Metastatic Liver Carcinoma in the Adrenal Gland (tissue), 2 donors: ENCODE measurements around the genes SH2D7, DNAJA4 and CHRNA3.

- PRO-cap, 2 experiments = no peak in any of the 2 experiments
Measured at GRCh38 chr15:77354124-77354712, 65.7 kb downstream of the PEAK1 start.

DNA sequence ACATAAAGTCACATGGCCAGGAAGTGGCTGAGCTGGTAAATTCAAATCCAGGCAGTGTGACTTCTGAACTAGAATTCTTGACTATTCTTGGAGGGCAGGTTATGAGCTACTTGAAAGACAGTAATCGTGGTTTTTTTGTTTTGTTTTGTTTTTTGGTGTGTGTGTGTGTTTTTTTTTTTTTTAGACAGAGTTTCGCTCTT is 10.1 kb downstream of the PEAK1 start:
- PRO-cap, 2 experiments = no peak in any of the 2 experiments

GRCh38 chr15:77412149-77412613 is 7.7 kb downstream of the PEAK1 start:
- PRO-cap, 2 experiments = no peak in any of the 2 experiments

- PRO-cap, 2 experiments = no peak in any of the 2 experiments
Measured at GRCh38 chr15:77419739-77419903, 283 bp downstream of the PEAK1 start.

- PRO-cap, 2 experiments = no peak in any of the 2 experiments
Measured at GRCh38 chr15:77486919-77487554, 66.3 kb downstream of the HMG20A start.

GRCh38 chr15:77633449-77633971 is 798 bp upstream of the LINGO1 start:
- PRO-cap, 2 experiments = no peak in any of the 2 experiments

- PRO-cap, 2 experiments = no peak in any of the 2 experiments
Measured at GRCh38 chr15:77782025-77782549, 149.4 kb upstream of the LINGO1 start.

- PRO-cap, 2 experiments = no peak in any of the 2 experiments
Measured at GRCh38 chr15:78018842-78019731, 58.4 kb downstream of the TBC1D2B start.

GRCh38 chr15:78061848-78062474 is 15.6 kb downstream of the TBC1D2B start:
- PRO-cap, 2 experiments = no peak in any of the 2 experiments

DNA sequence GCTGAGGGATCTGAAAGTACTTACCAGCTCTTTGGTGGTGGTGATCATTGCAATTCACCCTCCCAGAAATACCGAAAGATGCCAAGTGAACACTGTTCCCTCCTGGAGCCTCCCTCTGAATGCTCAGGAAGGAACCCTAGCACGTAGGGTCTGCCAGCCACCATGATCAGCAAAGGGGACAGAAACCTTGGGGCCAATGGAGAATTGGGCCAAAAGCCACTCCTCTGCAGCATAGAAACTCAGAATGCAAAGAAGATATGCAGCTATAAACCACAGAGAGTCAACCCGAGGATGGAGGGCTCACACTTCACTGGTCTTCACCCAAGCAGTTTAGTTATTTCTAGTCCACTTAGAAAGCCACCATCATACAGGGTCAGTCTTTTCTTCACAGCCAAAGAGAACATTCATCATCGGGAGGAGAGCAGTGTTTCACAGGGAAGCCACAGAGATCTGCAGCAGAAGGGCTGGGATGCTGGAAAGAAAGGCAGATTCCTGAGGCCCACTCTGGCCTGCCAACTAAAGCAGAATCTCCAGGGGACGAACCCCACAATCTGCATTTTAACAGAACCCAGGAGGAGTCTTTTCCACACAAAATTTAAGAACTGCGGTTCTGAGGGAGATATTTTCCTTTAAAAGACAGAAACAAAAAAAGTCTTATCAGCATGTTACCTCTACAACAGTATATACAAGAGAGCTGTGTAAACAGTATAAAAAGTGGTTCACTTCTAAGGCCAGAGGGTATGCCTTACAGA is 11.3 kb downstream of the TBC1D2B start:
- PRO-cap, 2 experiments = no peak in any of the 2 experiments

DNA sequence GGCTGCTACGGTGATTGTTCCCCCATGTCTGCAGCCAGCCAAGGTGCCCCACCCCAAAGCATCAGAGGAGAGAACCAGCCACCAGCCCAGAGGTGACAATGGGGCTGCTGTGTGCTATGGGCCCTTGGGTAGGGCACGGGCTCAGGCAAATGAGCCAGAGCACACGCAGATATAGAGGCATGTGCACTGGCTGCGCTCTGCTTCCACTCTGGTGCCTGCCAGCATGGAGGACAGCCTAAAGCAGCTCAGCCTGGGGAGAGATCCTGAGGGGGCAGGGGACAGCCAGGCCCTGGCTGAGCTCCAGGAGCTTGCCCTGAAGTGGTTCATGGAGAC is at the start of gene SH2D7:
TSS of gene SH2D7 (plus strand) at position 200 of the 333 bp plus-strand sequence.
- PRO-cap, 2 experiments = no peak in any of the 2 experiments

DNA sequence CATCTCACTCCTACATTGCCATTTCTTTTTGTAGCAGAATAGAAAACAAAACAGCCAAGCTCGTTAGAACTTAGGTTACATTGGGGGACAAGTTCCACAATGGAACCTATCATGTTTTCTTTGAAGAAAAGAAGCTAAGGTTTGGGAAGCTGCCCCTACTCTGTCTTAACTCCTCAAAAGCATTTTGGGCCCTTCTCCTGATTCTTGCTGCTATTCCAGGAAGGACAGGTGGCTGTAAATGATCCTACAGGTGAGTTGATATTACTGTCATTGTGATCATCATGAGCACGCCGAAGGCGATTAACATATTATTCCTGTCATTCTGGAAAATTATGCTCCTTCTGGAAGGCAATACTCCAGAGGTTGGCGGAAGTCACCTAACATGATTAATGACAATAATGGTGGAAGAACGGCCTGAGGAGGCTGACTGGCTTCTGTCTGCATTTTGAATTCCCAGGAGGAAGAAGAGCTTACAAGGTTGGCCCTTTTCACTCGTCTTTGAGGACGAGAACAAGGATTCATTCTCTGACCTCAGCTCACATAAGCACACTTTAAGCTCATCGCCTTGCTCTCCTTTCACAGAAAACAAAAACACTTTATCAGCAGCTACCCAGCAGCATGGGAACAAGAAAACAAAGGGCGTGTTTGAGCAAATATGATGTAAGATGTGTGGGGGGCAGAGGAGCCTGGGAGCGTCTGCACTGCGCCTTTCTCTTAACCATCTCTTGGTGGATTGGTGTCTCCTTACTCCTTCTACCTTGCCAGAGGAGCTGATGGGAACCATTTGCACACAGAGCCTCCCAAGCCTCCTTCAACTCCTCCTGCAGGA is 23.2 kb downstream of the ACSBG1 start:
- PRO-cap, 2 experiments = no peak in any of the 2 experiments

- PRO-cap, 2 experiments = peak in 2 of 2 experiments; most common plus-strand start chr15:78264562 (in 2)
Measured at GRCh38 chr15:78263983-78264969, at the start of gene DNAJA4. Gene DNAJA4 (plus strand): TSS chr15:78264562.

GRCh38 chr15:78306375-78306948 is 7.1 kb upstream of the SKIC8 start:
- PRO-cap, 2 experiments = no peak in any of the 2 experiments

DNA sequence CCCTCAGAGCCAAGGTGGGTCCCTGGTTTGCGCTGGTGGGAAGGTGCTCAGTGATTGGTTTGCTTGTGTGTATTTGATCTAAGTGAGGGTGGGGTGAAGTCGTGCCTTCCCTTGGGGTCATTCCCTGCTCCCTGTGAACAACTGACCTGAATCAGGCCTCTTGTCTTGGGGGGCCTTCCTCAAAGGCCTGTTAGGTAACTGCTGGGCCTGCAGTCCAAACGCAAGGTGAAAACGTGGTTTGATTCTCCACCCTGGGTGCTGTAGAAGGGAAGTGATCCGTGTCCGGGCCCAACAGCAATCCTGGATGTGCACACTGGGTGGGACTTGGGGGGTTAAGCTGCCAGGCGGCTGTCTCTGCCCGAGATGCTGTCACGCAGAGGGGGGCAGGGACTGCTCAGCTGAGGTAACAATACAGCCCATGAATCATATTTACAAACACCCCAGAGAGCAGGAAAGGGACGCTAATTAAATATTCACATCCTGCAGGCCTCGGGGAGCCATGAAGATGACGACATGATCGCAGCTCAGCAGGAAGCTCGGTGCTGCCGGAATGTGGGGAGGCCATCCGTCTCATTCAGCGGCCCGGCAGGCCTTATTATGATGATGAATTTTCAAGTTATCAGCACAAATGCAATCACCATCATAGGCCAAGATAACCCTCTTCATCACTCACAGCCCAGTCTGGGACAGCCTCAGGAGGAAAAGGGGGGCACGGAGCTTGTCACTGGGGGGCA is 18.0 kb upstream of the CRABP1 start:
- PRO-cap, 2 experiments = no peak in any of the 2 experiments

DNA sequence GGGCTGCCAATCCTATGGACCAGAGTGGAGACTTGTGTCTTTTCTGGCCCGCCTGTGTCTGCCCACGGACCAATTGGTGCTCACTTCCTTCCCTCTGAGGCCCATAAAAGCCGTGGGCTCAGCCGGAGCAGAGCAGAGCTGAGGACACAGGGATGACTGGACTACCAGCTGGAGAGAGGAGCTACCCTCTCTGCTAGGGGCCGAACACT is 31.9 kb upstream of the IREB2 start:
- PRO-cap, 2 experiments = no peak in any of the 2 experiments

DNA sequence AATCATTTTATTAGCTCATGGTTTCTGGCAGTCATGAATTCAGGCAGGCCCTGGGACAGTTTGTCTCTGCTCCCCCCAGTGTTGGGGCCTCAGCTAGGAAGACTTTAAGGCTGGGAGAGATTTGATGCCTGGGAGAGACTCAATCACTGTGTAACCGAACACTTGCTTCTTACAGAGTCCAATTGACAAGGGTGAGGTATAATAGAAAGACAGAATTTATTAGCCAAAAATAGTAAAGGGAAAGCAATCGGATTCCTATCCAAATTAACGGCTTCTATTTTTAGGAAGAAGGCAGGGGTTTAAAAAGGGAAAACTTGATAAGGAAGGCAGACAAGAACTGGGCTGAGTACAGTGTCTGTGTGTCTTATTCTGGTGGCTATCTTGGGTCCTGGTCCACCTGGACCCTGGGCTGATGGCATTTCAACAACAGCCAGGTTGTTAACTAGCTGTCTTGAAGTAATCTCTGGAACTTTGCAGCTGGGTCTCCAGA is 2.6 kb upstream of the PSMA4 start:
- PRO-cap, 2 experiments = no peak in any of the 2 experiments

DNA sequence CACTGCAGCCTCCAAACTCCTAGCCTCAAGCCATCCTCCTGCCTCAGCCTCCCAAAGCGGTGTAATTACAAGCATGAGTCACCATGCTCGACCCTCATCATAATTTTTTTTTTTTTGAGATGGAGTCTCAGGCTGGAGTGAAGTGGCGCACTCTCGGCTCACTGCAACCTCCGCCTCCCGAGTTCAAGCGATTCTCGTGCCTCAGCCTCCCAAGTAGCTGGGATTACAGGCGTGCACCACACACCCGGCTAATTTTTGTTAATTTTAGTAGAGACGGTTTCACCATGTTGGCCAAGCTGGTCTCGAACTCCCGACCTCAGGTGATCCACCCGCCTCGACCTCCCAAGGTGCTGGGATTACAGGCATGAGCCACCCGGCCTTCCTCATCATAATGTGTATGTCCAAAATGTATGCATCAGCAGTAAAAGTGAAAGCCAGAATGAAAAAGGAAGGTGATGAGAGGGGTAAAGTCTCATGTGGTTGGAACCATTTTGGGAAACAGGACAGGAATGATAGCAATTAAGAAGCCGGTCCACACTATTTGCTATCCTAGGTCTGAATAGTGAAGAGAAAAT is 561 bp upstream of the PSMA4 start:
- PRO-cap, 2 experiments = no peak in any of the 2 experiments

- PRO-cap, 2 experiments = no peak in any of the 2 experiments
Measured at GRCh38 chr15:78619665-78620676, 825 bp downstream of the CHRNA3 start.

- PRO-cap, 2 experiments = no peak in any of the 2 experiments
Measured at GRCh38 chr15:78620799-78621315, at the start of gene CHRNA3. Gene CHRNA3 (minus strand): TSS chr15:78620996.